Heart (tissue), 3 donors: ENCODE measurements around the gene CLYBL.

- RAMPAGE, long total RNA, 2 experiments = no peak in any of the 2 experiments
Measured at GRCh38 chr13:99606626-99607353, at the start of gene CLYBL. TSS of gene CLYBL (plus strand) at chr13:99606690.

DNA sequence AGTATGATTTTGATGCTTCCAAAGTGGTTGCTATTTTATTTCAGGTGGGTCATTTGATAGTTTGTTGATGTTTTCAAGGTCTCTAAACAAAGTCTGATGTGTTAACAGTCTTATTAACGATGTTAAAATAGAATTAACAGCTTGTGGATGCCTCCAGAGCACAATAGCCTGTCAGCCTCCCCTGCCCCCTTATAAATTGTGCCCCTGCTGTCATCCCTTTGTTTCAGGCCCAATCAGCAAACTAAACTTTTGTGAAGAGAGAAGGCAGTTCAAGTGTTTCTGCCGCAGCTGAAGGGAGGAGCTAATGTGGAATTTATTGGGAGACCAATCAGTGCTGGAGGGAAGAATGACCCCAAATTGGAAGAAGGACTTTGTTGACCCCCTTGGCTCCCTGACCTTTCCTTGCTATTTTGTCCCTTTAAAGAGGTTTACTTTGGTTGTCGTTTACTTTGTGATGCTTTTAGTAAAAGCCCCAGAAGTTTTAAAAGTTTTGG is 55.3 kb downstream of the CLYBL start:
- RAMPAGE, long total RNA, 2 experiments = no peak in any of the 2 experiments

GRCh38 chr13:99979813-99980449 is 1.7 kb upstream of the ZIC2 start:
- RAMPAGE, long total RNA, 2 experiments = no peak in any of the 2 experiments

- RAMPAGE, long total RNA, 2 experiments = no peak in any of the 2 experiments
Measured at GRCh38 chr13:99982732-99983080, 1.1 kb downstream of the ZIC2 start.

- RAMPAGE, long total RNA, 2 experiments = no peak in any of the 2 experiments
Measured at GRCh38 chr13:99985278-99985897, 3.8 kb downstream of the ZIC2 start.

- RAMPAGE, long total RNA, 2 experiments = no peak in any of the 2 experiments
Measured at GRCh38 chr13:100090059-100090591, 1.2 kb downstream of the PCCA start.

DNA sequence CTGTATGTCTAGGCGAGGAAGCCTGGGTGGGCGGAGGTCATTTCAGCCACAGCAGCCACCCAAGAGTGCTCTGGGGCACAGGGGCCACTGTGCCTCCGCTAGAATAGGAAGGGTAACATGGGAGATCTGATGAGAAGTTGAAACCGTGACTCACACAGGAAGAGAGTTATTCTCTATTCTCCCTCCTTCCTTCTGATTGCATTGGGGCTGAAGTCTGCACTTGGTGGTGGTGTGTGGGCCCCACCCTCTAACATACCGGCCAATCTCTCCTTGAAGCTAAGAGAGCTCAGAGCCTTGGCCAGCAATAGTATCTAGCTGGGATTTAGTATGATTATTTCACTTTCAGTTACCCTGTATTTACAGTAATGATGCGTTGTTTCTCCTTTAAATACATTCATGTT is 20.3 kb upstream of the GGACT start:
- RAMPAGE, long total RNA, 2 experiments = no peak in any of the 2 experiments

- RAMPAGE, long total RNA, 2 experiments = no peak in any of the 2 experiments
Measured at GRCh38 chr13:100610172-100610860, 21.7 kb upstream of the GGACT start.

DNA sequence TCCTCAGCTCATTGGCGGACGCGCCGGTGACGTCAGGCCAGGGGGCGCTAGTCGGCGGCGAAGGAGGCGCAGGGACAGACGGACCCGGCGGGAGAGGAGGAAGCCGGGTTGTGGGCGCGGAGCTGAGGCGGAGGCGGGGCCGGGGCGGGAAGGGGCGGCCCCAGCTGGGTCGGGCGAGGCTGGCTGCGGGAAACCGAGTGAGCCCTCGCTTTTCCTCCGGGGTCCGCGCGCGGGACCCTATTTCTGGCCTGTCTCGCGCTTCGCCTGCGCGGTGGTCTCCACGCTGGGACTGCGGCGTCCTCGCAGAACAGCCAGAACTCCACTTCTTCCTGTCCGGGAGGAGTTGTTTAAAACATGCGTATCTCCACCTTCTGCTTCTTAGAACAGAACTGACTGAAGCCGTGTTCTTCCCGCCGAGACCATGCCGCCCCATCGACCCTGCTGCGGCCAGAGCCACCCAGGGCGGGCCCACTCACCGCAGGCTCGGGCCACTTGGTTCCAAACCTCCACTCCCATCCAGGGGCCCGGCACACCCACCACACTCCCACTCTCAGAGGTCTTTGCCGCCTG is 474 bp upstream of the TMTC4 start:
- RAMPAGE, long total RNA, 2 experiments = no peak in any of the 2 experiments

DNA sequence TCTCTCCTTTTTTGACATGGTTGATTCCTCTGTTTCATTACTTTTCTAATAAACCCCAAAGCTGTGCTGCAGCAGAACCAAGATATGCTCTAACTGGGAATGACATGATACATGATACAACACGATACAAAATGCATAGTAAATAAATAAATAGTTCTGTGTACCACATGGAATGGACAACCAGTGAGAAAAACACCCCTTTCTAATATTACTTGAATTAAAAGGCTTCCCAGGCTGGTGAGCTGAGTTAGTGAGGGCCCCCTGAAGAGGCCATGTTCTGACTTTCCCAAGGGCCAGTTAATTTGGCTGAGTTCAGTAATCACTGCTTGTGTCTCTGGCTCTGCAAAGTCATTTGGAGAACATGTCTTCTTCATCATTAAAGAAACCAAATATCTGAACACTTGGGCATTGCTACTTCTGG is 203.1 kb upstream of the TMTC4 start:
- RAMPAGE, long total RNA, 2 experiments = no peak in any of the 2 experiments

DNA sequence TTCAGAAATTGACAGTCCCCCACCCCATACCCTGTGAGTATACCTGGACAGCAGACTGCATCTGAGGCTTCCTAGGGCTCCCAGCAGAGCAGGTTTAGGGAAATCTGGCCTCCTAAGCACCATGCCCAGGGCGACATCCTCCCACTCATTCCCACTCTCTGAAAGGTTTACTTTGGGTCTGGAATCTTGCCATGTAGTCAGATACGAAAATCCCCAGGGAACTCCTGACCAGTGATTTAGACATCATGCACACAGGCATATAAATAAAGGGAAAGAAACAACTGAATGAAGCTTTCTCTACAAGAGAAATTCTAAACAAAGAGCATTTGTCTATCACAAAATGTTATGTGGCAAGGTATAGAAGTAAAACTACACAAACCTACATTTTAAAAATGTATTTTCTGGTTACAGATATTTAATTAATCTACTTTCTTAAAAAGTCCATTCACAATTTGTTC is 795 bp upstream of the NALCN start:
- RAMPAGE, long total RNA, 2 experiments = no peak in any of the 2 experiments

DNA sequence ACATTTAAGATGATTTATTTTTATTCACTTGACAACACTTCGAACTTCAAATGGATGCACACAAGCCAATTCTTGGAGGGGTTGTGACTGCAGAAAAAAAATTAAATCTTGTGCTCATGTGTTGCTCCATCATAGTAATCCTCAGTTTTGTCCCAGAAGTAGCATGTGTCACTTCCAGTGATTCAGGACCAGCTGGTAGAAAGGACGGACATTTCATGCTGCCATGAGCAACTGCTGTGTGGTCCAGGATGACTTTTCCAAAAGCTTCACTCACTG is 71.1 kb downstream of the ITGBL1 start:
- RAMPAGE, long total RNA, 2 experiments = no peak in any of the 2 experiments

DNA sequence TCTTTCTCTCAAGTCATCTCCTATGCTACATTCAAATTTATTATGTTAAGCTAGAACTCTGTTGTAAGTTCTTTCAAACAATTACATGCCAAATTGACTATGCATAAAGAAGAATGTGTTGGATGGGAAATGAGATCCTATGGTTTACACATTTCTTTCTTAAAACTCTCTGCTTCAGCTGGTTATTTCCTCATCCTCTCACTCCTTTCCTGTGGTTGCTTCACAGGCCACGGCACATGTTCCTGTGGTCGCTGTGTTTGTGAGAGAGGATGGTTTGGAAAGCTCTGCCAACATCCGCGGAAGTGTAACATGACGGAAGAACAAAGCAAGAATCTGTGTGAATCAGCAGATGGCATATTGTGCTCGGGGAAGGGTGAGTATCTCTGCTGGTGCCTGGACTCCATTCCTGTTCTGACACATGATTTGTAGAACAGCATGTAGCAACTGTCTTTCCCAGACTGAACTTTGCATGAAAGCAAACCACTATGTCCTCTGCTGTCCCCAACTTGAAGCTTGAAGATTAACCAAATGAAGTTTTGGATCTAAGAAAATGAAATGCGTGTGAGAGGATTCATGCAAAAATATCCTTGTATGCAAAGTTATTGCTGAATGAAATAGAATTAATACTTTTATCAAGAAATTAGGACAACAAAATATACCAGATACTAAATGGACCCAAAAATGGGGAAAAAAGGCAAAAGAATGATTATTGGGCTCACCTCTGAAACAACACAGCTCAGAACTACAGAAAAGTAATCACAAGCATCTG is 210.0 kb downstream of the FGF14 start:
- RAMPAGE, long total RNA, 2 experiments = no peak in any of the 2 experiments

DNA sequence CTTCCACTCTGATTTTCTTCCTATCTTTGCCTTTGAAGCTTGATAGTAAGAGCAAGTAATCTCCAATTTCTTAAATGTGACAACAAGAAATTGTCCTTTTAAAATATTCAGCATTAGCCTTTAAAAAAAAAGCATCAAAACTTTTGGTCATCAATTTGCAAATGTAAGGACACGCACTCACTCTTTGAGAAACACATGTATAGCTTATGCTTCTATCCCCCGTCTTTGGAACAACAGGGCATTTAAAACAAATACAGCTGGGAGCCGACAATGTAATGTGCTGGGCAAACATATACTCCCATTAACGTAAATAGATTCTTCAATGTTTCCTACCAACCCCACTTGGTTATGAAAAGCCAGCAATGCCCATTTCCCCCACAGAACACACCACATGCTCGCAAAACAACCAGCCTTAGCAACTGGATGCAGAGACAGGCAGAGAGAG is 1.6 kb downstream of the FGF14 start:
- RAMPAGE, long total RNA, 2 experiments = no peak in any of the 2 experiments

GRCh38 chr13:102236317-102236919 is 319.7 kb upstream of the FGF14 start:
- RAMPAGE, long total RNA, 2 experiments = no peak in any of the 2 experiments

DNA sequence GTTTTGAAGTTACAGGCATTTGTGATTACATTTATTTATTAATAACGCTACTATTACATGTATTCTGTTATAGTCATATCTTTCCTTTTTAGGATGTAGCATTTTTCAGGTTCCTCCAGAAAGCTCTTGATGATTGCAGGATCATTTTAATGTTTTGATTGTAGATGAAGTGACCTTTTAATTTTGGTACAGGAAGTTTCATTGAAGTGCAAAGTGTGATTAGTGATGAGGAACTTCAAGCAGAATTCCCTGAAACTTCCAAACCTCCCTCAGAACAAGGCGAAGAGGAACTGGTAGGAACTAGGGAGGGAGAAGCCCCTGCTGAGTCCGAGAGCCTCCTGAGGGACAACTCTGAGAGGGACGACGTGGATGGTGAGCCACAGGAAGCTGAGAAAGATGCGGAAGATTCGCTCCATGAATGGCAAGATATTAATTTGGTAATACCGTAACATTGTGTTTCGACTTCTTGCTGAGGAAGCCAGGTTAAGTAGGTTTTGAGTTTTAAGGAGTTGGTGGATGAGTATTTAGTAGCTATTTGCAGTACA is 19.7 kb downstream of the ERCC5 start:
- RAMPAGE, long total RNA, 2 experiments = no peak in any of the 2 experiments

- RAMPAGE, long total RNA, 2 experiments = no peak in any of the 2 experiments
Measured at GRCh38 chr13:103170180-103170403, 103.9 kb upstream of the SLC10A2 start.

DNA sequence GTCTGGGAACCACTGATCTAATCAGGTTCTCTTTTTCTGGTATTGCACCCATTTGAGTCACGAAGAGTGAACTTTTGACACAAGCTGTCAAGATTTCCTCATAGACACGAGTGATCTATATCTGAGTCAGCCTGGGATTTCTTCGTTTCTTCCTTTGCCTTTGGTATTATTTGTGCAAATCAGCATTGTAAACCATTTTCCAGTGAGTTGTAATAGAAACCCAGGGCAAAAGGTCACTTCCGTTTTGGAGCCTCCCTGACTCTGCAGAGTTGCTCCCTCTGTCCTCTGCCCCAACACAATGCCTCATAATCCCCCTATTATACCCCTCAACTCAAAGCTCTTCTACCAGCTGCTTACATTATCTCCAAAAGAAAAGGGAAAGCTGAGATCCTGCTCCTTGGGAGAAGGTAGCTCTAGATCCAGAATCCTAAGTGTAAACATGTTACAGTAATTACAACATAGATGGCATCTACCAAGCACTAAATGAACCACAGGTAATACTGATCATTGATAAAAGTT is 454.6 kb downstream of the DAOA start:
- RAMPAGE, long total RNA, 2 experiments = no peak in any of the 2 experiments

DNA sequence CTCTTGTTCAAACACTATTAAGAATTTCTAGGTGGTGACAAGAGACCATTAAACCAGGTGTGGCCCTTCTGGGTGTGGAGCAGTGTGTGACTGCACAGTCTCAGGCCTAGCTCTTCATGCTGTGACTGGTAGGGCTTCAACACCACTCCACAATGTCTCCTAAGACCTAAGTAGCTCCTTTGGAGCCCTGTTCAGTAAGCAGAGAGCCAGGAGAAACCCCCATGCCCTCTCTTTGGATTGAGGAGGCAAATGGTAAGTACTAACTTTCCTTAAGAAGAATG is 388.9 kb downstream of the EFNB2 start:
- RAMPAGE, long total RNA, 2 experiments = no peak in any of the 2 experiments

DNA sequence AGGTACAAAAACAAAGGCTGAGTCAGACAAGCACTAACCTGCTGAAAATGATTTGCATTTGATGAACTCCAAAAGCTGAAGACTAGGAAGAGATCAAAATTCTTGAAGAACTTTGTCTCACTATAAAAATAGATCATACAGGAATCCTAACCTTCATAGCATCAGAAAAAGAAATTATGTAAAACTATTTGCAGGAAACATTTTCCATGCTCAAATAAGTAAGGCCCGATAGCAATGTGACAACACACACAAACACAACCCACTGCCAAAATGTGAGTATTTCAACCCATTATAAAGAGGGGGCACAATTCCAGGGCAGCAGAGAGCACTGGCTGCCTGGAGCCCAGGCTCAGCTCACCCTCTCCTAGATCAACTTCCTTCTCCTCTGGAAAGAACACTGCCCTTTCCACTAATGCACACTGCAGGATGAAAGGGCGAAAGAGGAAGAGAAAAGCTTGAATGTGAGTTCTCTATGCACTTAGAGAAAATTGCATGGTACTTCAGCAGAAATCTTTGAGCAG is 381.3 kb downstream of the EFNB2 start:
- RAMPAGE, long total RNA, 2 experiments = no peak in any of the 2 experiments